Epithelial cell of prostate (primary cell): ENCODE measurements around the gene IER5.

DNA sequence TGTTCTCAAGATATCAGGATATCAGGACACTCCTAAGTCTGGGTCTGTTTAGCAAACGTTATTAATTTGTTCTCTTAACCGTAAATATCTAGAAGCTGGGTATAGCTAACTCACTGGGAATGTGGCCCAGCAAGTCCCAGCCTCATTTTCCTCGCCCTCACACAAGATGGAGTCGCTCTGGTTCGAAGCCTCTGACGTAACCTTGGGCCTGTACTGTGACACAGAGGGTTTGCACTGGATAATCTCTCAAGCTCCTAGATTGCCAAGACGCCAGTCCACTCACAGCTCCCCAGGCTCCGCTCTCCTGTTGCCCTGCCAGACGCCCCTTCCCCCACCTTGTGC is 1.2 kb upstream of the KIAA1614 start:
- RRBS, result no CpG with 5 or more reads among the region's 9 CpGs

DNA sequence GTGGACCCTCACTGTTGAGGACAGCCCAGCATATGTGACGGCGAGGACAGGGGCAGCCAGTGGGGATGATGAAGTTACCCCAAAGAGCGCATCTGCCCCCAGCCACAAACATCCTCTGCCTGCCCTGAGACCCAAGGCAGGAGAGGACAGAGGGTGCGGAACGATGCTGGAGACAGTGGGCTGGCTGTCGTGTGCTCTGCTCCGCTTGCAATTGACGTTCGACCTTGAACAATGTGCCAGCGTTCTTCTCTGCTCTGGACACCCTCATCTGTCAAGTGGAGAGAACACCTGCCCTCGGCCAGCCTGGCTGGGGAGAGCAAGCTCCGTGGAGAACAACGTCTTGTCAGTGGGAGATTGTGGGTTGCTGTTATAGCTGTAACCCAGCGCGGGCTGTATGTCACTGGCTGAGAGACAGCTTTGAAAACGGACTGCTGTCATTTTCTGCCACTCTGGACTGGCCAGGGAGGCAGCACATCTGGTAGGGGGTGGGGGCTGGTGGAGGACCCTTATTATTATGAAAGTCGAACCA is 14.6 kb downstream of the KIAA1614 start:
- RRBS, result no CpG with 5 or more reads among the region's 17 CpGs

DNA sequence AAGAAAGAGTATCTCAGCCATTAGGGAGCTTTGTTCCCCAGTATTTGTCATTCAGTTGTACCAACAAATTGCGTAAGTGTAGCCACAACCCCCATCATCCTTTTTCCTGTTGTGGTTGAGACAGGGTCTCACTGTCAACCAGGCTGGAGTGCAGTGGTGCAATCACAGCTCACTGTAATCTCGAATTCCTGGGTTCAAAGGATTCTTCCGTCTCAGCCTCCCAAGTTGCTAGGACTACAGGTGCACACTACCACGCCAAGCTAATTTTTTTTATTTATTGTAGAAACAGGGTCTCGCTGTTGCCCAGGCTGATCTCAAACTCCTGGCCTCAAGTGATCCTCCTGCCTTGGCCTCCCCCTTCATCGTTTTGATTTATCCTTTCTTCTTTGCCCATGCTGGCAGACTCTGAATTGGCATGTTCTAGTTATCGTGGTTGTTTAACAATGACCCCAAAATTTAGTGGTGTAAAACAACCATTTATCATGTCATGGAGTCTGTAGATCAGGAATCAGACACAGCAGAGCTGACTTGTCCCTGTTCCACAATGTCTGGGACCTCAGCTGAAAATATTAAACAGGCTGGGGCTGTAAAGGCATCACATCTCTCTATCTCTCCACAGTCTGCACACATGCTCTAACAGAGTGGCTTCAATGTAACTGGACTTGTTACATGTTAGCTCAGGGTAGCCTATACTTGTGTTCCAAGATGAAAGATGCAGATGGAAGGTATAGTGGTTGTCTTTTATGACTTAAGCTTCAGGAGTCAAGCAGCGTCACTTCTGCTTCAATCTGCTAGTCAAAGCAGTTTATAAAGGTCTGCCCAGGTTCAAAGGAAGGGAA is 9.2 kb downstream of the STX6 start:
- RRBS, result no CpG with 5 or more reads among the region's 8 CpGs

DNA sequence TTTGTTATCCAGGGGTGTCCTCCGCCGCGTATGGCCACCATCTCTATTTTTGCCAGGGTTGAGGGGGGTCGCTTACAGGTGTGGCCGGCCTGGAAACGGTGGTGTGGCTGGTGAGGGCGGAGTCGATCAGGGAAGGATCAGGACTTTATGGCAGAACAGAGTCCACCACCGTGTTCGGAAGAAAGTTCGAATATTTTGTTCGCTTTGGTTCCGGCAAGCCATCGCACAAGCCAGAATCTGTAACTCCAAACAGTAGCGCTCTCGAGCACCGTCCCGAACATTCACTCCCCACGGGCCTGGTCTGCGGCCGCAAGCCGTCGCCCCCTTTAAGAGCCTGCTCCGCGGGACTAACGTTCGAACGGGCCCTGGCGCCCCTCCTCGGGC is 309 bp upstream of the IER5 start:
- RRBS, result no CpG with 5 or more reads among the region's 30 CpGs

GRCh38 chr1:181088583-181089002 is at the start of gene IER5:
TSS of gene IER5 (plus strand) at chr1:181088700.
- RRBS, result under 1% methylated on average over 10 of the region's 43 CpGs

DNA sequence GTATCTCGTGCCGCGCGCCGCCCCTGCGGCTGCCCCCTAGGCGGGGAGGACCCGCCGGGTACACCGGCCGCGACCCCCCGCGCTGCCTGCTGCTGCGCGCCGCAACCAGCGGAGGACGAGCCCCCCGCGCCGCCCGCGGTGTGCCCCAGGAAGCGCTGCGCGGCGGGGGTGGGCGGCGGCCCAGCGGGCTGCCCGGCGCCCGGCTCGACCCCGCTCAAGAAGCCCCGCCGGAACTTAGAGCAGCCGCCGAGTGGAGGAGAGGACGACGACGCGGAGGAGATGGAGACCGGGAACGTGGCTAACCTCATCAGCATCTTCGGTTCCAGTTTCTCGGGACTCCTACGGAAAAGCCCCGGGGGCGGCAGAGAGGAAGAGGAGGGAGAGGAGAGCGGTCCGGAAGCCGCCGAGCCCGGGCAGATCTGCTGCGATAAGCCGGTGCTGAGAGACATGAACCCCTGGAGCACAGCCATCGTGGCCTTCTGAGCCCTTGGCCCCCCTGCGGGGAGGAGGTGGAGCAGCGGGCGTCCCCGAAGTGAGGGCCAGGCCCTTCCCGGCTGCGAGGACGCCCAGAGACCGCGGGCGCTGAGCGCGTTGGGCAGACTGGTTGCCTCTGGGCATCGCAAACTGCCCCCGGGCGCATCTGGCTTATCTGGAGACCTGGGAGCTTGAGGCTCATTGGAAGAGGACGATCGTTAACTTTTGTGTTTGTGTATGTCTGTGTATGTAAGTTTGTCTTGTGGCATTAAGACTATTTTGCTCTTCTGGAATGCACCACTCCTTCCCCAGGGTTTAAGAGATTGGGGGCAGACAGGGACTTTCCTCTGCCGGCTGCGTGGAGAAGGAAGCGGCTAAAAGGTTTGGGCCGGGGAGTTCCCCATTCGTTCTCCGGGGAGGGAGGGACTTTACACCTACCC is 1.2 kb downstream of the IER5 start:
- RRBS, result under 1% methylated on average over 26 of the region's 82 CpGs

DNA sequence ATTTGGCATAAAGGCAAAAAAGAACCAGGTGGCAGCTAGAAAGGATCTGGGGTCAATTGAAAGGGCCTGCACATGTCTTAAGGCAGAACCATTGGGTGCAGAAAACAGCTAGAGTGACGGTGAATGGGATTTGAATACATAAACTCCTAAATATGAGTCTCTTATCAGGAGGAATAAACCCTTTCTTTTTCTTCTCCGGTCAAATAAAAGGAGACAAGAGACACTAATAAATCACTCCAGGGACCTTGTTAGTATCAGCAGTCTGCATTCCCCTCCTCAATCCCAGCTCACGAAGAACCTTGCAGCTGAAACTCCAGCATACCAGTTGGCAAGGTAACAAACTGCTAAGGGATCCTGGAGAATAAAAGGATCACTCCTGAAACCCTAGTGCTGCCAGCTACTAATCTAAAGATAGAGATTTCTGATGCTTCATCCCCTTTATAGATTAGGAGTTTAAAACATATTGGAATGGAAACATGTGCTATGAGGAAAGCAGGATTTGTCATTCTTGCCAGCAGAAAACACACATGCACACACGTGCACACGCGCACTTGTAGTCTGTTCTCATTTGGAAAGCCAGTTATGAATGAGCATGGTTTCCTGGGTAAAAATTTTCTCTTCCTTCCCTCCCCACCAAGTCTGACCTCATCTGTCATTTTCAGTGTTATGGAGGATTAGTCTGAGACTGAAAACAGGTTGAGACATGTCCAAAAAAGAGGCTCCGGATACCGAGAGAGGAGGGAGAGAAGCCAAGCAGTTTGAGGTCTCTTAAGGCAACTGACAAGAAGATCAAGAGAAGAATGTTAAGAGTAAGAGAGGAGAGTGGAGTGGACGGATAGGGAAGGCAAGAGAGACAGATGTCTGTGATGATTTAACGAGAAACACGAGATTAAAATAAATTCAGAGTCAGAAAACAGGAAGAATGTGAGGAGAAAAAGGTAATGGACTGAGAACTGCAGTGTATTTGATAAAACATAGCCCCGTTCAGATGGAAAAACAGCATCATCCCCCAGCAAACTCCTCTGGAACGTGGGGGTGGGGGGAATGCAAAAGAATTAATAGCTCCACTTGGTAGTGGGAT is 10.9 kb downstream of the IER5 start:
- RRBS, result no CpG with 5 or more reads among the region's 13 CpGs

DNA sequence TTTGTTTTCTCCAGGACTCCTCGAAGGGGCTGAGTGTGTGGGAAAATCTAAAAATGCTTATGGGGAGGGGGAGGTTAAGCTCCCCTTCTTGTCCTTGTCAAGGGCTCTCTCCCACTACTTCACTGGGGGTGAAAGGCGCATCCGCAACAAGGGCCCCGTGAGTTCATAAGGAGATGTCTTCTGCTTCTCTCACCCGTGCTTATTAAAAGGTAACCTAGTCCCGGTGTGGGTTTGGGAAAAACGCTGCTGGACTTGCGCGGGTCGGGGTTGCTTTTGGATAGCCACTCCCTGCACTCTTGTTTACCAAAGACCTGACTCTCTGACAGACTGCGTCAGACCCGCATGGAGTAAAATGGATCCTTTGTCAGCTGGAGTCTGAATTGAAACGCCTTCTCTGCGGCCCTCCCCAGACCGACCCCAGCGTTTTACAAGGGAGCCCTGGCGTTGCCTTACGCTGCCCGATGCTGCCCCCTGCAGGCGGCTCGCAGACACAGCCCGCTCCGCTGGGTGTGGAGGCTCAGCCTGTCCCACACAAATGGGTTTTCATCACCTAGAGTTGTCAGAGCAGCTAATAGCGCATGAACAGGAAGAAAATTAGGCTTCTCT is 53.8 kb downstream of the IER5 start:
- RRBS, result no CpG with 5 or more reads among the region's 24 CpGs

GRCh38 chr1:181149352-181150094 is 61.0 kb downstream of the IER5 start:
- RRBS, result no CpG with 5 or more reads among the region's 9 CpGs

GRCh38 chr1:182002641-182002928 is 58.9 kb downstream of the ZNF648 start:
- RRBS, result no CpG with 5 or more reads among the region's 8 CpGs

- RRBS, result no CpG with 5 or more reads among the region's 6 CpGs
Measured at GRCh38 chr1:182145292-182145991, 83.9 kb upstream of the ZNF648 start.

DNA sequence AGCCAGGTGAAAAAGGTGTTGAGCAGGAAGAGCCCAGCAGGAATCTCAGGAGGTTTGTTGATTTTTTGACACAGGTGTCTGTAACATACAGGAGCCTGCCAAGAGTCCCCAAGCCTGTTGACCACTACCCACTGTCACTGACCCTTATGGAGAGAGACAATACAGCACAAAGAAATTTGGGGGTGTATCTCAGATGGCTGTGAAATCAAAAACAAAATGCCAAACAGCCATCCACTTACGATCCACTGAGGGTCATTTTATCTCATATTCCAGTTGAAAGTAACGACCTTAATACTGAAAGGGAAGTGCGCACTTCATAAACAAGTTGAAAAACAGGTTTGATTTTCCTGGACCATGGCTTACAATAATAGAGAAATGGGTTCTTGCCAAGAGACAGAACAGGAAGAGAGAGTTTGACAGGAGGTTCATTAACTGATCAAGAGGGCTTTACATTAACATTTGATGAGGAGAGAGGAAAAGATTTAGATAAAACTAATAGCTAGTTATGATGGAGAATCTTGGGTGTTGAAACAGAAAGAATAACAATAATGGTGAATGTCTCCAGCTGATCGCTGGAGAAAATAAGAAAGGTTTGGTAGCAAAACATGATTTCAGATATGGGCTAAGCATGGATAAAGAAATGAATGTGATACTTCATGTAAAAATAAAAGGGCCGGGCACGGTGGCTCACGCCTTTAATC is 163.4 kb downstream of the GLUL start:
- RRBS, result no CpG with 5 or more reads among the region's 7 CpGs

DNA sequence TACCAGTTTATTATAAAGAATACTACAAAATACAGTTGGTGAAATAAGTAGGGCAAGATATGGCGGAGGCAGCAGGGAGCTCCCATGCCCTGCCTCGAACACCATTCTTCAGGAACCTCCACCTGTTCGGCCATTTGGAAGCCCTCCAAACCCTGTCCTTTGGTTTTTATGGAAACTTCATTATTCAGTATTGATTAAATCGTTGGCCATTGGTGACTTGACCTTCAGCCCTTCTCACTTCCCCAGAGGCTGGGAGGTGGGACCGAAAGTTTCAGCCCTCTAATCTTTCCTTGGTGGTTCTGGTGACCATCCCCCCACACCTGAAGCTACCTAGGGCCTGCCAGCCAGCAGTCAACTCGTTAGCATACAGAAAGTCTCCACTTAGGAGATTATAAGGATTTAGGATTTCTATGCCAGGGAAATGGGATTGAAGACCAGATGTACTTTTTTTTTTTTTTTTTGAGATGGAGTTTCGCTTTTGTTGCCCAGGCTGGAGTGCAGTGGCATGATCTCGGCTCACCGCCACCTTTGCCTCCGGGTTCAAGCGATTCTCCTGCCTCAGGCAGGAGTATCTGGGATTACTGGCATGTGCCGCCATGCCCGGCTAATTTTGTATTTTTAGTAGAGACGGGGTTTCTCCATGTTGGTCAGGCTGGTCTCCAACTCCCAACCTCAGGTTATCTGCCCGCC is 6.8 kb downstream of the DHX9 start:
- RRBS, result no CpG with 5 or more reads among the region's 15 CpGs

DNA sequence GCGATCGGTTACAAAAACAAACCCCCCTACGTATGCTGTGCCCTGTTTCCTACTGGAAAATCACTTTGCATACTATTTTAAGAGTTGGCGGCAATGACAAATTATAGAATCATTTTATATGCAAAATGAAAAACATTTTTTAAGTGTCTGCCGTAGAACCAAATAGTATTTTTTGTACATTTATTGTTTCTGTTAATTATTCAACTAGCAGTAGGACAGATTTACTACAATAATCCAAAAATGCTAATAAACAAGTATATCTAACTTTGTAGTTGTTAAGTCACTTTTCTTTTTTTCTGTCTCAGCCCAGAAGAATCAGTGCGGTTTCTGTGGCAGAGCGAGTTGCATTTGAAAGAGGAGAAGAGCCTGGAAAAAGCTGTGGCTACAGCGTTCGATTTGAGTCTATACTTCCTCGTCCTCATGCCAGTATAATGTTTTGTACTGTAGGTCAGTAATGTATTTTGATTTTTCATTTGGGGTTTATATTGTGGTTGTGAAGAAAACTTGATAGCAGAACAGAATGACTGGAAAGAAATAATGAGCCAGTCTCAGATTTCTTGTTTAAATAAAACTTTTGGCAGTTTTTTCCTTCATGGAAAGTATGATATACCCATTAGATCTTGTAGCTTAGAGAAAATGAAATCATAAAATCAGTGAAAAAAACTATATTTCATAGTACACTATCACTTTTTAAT is 27.1 kb downstream of the DHX9 start:
- RRBS, result no CpG with 5 or more reads among the region's 10 CpGs

DNA sequence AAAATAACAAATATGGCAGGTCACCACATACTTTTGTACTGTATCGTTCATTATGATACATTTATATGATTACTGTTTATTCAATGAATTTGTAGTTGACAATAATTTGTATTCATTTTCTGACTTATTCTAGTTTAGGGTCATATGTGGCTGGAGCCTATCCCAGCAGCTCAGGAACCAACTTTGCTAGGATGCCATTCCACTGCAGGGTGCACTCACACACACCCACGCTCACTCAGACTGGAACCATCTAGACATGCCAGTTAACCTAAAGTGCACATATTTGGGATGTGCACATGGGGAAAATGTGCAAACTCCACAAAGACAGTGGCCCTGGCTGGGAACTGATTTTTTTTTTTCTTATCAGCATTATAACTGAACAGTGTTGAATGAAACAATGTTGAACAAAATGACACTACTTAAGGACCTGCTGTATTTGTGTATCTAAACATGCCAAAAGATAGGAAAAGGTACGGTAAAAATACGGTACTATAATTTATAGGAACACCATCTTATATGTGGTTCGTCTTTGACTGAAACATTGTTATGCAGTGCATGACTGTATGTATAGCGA is 41.6 kb downstream of the LAMC1 start:
- RRBS, result no CpG with 5 or more reads among the region's 6 CpGs

GRCh38 chr1:183127920-183128460 is 58.1 kb upstream of the LAMC2 start:
- RRBS, result no CpG with 5 or more reads among the region's 3 CpGs

GRCh38 chr1:183200358-183200785 is 14.3 kb downstream of the LAMC2 start:
- RRBS, result no CpG with 5 or more reads among the region's 10 CpGs

DNA sequence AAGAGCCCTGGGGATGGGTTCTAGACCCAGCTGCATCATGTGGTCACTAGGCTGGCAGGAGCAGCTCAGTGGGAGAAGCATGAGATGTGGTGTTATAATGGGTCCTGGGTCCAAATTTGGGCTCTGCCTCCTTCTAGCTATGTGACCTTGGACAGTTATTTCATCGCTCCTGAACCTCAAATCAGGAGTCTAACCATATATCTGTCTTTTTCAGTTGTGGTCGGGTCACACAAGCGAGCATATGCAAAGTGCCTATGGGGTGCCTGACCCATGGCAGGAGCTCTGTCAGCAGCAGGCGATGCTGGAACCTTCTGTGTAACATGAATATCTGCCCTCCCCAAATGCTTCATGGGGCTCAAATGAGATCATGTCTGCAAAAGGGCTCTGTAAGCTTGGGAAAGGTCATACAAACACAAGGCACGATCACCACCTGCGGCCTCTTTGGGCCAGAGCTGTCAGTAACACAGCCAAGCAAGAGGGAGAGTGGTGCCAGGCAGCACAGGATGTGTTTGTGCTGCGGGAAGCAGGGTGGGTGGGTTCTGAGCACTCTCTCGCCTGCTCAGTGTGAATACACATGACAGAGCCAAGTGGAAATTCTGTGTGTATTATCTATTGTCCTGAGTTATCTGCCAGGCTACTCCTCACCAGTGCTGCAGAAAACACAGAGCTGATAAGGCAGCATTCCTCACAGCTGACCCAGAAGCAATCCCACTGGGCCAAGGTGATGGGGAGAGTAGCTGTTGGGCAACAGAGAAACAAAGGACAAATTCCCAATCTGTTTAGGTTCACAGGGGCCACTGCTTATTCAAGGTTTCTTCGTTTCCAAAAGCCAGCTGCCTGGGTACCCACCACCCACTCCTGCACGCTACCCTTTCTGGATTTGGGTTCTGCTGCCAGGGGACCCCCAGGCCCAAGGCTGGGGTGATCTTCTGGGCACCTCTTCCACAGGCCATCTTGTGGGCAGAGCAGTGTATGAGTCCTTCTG is 101.1 kb downstream of the LAMC2 start:
- RRBS, result no CpG with 5 or more reads among the region's 10 CpGs

- RRBS, result no CpG with 5 or more reads among the region's 9 CpGs
Measured at GRCh38 chr1:183568197-183568805, 22.0 kb downstream of the NCF2 start.